Cardiac muscle cell (in vitro differentiated cells and primary cell): ENCODE measurements around the gene DNM1.

GRCh38 chr9:127449325-127450352 lies 1.6 kb downstream of the RPL12 start:
- RAMPAGE, long total RNA: no peak
- RRBS: no CpG with 5 or more reads among the region's 8 CpGs

DNA sequence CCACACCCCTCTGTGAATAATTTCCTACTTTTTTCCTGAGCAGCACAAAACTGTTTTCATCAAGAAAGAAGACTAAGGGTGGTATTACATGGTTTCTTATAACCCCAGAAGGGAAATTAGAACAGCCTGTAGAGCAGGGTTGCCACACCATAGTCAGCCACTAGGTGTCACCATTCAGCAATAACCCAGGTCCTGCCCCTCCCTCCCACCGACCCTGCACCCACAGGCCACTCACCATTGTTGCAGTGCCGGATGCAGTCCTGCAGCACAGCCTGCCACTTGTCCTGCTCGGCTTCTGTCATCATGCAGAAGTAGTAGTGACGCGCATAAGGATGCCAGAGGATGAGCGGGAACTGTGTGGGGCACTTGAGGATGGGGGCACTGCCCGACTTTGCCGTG lies 45.4 kb downstream of the NIBAN2 start:
- RAMPAGE, long total RNA: no peak
- RRBS: no CpG with 5 or more reads among the region's 8 CpGs

- RAMPAGE, long total RNA: no peak
- RRBS: no CpG with 5 or more reads among the region's 12 CpGs
Measured at GRCh38 chr9:127566192-127566888, 2.5 kb downstream of the NIBAN2 start.

DNA sequence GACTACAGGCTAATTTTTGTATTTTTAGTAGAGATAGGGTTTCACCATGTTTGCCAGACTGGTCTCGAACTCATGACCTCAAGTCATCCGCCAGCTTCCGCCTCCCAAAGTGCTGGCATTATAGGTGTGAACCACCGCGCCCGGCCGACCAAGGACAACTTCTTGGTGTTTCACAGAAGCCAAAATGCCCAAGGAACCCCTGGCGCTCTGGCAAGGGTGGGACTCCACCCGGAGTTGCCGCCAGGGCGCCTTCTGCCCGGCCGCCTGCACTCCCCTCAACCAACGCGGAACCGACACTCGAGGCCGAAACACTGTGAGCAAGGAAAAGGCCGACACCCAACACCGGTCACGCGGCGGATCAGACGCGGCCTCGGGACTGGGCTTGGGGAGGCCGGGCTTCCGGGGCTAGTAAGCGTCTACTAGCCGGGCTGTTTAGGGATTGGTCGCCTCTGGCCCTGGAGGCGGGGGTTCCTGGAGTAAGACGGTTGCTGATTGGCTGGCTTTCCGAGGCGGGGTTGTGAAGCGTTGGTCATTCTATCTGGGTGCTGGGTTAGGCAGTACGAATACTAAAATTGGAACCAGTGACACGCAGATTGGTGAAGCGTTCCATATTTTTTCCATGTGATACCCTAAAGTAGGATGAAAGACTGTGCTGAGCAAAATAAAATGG lies 7.6 kb upstream of the CFAP157 start:
- RAMPAGE, long total RNA: no peak
- RRBS: 6% methylated on average over 18 of the region's 39 CpGs

GRCh38 chr9:127784750-127785844 lies 737 bp upstream of the CDK9 start:
- RAMPAGE, long total RNA: no peak
- RRBS: 2% methylated on average over 60 of the region's 120 CpGs

GRCh38 chr9:127808480-127808808 lies 5.8 kb downstream of the FPGS start:
- RAMPAGE, long total RNA: no peak
- RRBS: no CpG with 5 or more reads among the region's 13 CpGs

GRCh38 chr9:127829201-127829711 lies 25.2 kb downstream of the ENG start:
- RAMPAGE, long total RNA: no peak
- RRBS: no CpG with 5 or more reads among the region's 4 CpGs

GRCh38 chr9:127875904-127876502 lies 1.5 kb downstream of the AK1 start:
- RAMPAGE, long total RNA: no peak
- RRBS: no CpG with 5 or more reads among the region's 10 CpGs

DNA sequence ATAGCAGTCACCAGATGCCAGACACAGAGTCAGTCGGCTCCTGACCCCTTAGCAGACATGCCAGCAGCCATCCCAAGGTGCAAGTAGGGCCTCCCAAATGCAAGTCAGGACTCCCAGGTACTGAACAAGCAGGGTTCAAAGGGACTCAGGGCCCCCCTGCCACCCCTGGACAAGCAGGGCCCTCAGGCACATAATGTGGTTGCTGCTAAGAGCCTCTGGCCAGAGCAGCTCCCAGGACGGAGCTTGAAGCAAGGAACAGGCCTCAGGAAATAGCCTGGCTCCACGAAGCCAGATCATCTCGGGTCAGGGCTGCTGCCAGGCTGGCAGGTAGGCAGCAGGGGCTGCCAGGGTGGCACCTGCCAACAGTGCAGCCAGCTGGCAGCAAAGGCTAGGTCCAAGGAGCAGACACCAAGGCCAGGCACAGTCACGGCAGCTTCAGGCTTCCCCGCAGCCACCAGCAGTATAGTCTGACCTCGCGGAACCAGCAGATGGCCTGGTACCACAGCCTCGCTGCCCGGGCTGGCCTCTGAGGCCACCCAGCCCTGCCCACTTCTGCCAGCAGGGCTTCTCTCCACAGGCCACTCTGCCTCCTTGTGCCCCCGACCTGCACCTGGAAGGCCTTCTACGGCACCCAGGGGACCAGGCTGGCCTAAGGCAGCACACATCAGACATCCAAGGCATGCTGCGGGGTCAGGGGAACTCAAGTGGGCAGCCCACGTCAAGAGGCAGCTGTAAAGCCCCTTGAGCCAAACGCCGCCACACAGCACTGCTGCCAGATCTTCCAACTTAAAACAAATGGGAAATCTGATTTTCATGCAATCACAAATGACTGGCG lies 7.4 kb downstream of the EEIG1 start:
- RAMPAGE, long total RNA: no peak
- RRBS: no CpG with 5 or more reads among the region's 17 CpGs

- RAMPAGE, long total RNA: no peak
- RRBS: no CpG with 5 or more reads among the region's 11 CpGs
Measured at GRCh38 chr9:127976294-127976981, 4.4 kb downstream of the EEIG1 start.

GRCh38 chr9:127989012-127989421 lies 8.2 kb upstream of the EEIG1 start:
- RAMPAGE, long total RNA: no peak
- RRBS: no CpG with 5 or more reads among the region's 4 CpGs

DNA sequence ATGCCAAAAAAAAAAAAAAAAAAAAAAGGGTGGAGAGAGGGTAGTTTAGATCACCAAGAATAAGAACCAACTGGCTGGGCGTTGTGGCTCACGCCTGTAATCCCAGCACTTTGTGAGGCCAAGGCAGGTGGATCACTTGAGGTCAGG lies 11.2 kb downstream of the SLC25A25 start:
- RAMPAGE, long total RNA: no peak
- RRBS: no CpG with 5 or more reads among the region's 2 CpGs

- RAMPAGE, long total RNA: no peak
- RRBS: no CpG with 5 or more reads among the region's 4 CpGs
Measured at GRCh38 chr9:128097882-128098165, 29.7 kb downstream of the PTGES2 start.

DNA sequence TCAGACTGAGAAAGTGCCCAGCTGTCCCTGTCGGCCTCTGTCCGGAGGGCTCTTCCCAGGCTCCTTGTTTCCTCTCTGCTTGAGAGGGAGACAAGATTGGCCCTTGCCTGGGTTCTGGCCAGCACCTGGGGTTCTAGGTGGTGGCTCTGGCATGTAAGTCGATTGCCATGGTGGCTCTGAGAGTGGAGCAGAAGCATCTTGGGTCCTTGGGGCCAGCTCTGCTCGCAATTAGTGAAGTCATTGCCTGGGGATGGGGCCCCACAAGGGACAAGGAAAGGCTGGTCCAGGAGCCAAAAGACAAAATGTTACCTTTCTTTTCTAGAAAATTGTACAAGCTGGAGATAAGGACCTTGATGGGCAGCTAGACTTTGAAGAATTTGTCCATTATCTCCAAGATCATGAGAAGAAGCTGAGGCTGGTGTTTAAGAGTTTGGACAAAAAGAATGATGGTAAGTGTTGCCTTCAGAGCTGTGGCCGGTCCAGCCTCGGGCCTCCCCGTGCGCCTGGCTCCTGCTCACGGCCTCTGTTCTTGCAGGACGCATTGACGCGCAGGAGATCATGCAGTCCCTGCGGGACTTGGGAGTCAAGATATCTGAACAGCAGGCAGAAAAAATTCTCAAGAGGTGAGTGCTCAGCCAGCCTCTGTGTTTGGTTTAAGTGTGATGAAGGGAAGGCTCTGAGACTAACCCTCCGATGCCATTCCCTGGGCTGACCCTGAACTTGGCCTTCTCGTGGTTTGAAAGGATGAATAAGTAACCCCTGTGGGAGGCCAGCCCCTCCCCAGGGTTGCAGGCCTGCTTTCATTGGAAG lies 26.6 kb downstream of the PTGES2 start:
- RAMPAGE, long total RNA: no peak
- RRBS: no CpG with 5 or more reads among the region's 15 CpGs

- RAMPAGE, long total RNA: no peak
- RRBS: 2% methylated on average over 67 of the region's 107 CpGs
Measured at GRCh38 chr9:128202842-128204068, at the start of gene DNM1. TSS of gene DNM1 (plus strand) at chr9:128203379.

DNA sequence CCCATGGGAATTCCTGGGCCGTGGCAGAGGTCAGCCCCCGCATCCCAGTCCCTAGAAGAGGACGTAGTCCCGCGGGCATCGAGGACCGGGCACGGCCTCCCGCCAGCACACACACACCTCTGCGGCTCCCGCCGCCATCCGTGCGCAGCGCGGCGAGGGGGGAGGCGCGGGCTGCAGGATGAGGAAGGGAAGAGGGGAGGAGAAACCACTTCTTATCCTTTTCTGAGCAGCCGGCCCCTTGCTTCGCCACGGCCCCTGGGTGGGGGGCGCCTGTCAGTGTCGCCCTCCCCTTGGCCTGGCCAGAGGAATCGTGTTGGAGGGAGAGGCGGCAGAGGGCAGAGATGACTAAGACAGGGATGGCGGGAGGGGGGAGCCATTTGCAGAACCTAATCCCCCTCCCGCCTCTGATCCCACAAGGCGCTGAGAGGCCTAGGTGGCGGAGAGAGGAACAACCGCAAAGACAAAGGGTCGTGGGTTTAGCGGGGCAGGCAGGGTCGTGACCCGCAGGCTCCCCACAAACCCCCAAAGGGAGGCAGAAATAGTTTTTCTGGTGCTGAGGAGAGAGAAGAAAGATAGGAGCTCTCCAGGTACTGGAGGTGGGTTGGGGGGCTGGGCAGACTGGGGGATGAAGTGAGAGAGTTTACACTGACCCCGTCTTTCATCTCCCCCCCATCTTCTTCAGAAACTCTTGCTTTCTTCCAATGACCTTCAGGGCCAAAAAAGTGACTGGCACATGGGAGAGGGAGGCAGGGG lies 1.1 kb downstream of the DNM1 start:
- RAMPAGE, long total RNA: no peak
- RRBS: no CpG with 5 or more reads among the region's 36 CpGs

DNA sequence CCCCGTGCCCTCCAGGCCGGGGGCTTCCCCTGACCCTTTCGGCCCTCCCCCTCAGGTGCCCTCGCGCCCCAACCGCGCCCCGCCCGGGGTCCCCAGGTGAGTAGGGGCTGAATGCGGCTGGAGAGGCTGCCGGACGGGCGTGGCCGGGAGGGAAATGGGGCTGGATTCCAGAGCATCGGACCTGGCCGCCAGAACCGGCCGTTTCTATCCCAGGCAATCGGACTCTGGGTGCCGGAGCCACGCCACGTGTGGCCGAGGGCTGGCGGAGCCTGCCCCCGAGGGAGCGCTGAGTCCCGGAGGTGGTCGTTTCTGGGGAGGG lies 25.0 kb downstream of the GOLGA2 start:
- RAMPAGE, long total RNA: no peak
- RRBS: 37% methylated on average over 18 of the region's 28 CpGs

DNA sequence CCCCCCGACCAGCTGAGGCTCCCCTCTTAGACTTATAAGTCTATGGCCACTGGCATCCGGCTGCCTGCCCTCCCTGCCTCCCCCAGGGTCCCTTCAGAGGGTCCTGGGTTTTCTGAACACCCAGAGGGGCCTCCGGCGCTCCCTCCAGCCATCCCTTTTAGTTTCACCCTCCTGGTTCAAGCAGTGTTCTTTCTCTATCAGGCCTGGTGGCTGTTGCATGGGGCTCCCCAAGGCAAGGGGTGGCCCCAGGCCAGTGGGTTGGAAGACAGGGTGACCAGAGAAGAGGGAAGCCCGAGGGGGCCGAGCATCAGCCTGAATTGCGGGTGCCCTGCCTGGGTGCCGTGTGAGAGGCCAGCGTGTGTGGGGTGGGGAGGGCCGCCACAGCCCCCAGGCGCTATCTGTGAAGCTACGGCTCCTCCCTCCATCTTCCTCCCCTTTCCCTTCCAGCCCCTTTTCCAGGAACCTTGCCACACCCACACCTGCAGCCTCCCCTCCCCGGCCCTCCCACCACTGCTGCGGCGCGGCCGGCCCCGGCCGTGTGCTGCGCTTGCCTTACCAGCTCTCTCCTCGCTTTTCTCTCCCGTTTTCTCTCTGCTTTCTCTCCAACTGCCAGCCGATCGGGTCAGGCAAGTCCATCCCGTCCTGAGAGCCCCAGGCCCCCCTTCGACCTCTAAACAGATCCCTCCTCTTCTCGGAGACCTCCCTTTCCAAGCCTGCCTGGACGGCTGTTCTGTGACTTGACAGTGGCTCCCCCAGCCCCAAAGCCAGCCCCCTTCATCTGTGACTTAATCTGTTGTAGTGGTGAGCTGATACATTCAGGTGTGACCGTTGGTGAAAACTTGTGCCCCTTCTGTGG lies 21.5 kb downstream of the GOLGA2 start:
- RAMPAGE, long total RNA: no peak
- RRBS: 91% methylated on average over 1 of the region's 29 CpGs

DNA sequence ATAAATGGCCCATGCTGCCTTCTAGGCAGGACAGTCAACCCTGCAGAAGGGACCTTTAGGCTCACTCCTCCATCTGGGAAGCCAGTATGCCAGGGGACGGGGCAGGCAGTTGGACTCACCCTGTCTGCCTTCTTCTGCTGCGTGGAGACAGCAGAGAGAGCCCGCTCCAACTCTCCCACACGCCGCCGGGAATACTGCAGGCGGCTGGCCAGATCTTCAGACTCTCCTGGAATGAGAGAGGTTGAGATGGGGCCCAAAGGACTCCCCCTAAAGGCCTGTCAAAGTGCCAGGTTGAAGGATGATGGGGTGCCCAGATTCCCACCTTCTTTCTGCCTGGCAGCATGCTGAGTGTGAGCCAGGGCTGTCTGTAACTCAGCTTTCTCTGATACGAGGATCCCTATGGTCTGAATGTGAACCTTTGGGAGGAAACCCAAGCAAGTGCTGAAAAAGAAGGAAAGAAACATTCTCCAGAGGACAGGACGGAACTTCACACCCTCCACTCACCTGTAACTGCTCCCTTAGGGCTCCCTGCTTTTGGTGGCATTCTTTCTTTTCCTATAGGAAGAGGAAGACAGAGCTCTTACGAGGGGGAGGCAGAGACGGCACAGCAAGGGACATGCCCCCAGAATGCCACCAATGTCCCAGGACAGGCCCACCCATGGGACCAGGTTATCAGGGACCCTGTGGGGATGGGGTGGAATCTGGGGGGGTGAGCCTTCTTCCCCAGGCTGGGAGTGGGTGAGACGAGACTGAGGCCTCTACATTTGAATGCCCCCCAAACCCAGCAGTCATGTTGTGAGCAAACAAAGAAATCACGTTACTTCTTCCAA lies 10.1 kb downstream of the GOLGA2 start:
- RAMPAGE, long total RNA: no peak
- RRBS: no CpG with 5 or more reads among the region's 13 CpGs

GRCh38 chr9:128434019-128434626 lies 13.5 kb downstream of the CERCAM start:
- RAMPAGE, long total RNA: no peak
- RRBS: no CpG with 5 or more reads among the region's 24 CpGs